Mesenchymal stem cell of Wharton's jelly (primary cell): ENCODE data around the genes TMEM266, RCN2 and LINGO1.

- CAGE, long polyA plus RNA: no peak
Observed at GRCh38 chr15:75731631-75732265, 7.9 kb downstream of the ODF3L1 start.

- CAGE, long polyA plus RNA: no peak
Observed at GRCh38 chr15:75823700-75824278, 19.5 kb upstream of the UBE2Q2 start.

- CAGE, long polyA plus RNA: no peak
Observed at GRCh38 chr15:75932512-75933294, 29.0 kb downstream of the FBXO22 start.

GRCh38 chr15:76059500-76060439, at the start of gene TMEM266:
Gene TMEM266 (plus strand): TSS chr15:76059985.
- CAGE, long polyA plus RNA: no peak

DNA sequence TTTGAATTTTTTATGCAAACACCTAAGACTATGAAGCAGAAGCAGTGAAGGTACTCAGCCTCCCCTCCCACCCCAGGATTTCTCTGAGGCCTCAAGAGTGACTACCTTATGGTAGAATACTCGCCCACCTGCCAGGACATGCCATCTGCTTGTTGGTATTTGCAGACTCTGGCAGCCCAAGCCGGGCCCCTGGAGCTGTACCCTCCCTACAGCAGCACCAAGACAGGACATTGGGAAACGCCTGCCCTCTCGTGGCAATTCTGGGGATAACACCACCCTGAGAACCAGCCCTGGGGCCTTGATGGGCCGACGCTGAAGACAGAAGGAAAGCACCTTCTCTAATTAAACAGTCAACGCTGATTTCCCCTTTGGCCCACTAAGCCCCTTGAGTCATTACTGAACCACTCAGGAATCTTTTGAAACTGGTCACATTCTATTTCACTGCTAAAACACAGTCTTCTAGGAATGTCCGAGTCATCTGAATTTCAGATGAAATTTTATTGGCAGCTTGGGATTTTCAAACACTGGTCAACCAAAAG, 91.2 kb downstream of the TMEM266 start:
- CAGE, long polyA plus RNA: no peak

DNA sequence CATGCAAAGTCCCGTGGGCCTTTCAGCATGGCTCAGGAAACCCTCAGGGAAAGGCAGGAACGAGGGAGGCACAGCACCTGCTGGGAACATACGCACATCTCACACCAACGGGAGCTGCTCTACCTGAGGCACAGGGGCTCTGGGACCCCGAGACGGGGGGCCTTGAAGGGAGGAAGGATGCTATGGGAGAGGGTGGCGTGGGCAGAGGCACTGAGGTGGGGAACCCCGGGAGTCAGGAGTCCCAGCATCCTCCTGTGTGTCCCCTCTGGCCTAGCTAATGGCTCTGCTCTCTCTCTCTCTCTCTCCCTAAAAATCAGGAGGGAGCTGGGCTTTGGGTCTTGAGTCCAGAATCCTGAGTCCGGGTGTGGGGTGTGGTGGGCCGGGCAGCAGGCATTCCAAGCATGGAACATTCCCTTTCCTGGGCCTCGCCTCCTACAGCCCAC, 101.4 kb downstream of the TMEM266 start:
- CAGE, long polyA plus RNA: no peak

DNA sequence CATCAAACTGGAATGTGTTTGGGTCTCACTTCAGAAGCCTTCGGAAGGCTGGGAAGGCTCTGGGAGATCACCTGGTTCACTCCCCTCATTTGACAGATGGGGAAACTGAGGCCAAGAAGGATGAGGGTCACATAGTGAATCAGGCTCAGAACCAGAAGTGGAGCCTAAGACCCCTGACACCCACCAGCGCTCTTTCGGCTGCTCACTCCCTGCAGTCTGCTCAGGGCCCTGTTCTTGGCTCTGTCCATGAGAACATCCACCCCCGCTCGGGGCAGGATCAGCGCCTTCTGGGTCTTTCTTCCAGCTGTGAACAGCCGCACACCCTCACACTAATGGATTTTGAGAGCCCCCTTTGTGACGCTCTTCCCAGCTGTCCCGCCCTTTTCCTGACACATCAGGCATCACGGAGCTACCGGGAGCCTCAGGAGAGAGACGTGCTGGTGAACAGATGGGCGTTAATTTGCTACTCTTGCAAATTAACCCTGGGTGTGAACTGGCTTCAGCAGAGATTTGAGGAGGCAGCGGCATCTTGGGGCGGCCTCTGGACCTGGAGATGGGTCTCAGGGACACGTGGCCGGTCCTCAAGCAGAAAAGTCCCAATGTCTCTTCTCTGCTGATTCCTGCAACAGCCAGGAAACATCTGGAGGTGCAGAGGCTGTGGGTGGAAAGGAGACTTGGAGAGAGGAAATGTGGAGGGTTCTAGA, 113.0 kb downstream of the TMEM266 start:
- CAGE, long polyA plus RNA: no peak

GRCh38 chr15:76312763-76313210, 1.5 kb upstream of the ETFA start:
- CAGE, long polyA plus RNA: no peak

DNA sequence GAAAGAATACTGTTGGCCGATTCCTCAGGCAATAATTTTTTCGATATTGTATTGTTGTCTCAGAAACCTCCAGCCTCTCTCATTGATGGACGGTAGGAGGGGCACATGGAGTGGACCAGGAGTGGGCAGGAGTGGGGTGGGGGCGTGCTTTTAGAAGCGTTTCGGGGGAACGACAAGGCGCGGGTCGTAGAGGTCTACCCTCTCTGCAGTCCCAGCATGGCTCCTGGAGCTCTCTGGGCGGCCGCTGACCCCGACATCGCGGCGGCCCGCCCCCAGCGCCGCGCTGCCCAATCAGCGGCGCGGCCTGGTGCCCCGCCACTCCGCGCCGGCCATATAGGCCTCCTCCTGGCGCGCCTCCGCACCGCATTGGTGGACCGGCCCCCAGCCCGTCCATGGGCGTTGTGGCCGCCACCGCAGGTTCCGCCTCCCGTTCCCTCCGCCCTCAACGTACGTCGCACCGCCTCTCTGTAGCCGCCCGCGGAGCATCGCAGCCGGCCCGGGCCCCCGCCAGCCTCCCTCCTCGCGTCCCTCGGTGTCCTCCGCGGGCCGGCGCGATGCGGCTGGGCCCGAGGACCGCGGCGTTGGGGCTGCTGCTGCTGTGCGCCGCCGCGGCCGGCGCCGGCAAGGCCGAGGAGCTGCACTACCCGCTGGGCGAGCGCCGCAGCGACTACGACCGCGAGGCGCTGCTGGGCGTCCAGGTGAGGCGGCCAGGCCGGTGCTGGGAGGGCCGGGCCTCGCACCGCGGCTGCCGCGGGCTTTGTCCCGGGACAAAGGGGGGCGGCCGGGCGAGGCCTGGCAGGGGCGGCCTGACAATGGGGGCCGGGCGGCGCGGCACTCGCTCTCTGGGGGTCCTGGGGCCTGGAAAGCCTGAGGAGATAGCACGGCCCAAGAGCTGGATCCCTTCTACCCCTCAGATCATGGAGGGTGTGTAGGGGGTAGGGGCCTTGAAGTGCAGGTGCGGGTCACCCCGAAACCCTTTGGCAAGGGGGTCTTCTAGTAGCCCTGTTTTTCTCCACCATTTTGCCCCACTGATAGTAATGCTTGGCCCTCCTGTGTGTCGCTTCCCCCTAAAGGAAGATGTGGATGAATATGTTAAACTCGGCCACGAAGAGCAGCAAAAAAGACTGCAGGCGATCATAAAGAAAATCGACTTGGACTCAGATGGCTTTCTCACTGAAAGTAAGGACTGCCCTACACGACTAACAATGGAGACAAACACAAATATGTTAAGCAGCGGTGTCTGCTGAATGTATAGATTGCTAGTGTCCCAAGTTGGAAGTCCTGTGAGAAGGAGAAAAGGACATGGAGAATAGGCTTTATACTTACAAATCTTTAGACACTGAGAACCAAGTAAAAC, at the start of gene RCN2:
Gene RCN2 (plus strand): TSS at position 462 of the 1,357 bp plus-strand sequence.
- CAGE, long polyA plus RNA: start-site peak on the plus strand centred at position 477 of the sequence, 67 bp wide, 417 and 1,220 reads in 2 replicates

GRCh38 chr15:76949048-76949783, 17.7 kb downstream of the RCN2 start:
- CAGE, long polyA plus RNA: no peak

GRCh38 chr15:77042480-77042725, 28.5 kb downstream of the TSPAN3 start:
- CAGE, long polyA plus RNA: no peak

GRCh38 chr15:77045140-77045981, 25.5 kb downstream of the TSPAN3 start:
- CAGE, long polyA plus RNA: no peak

GRCh38 chr15:77064358-77065030, 6.4 kb downstream of the TSPAN3 start:
- CAGE, long polyA plus RNA: no peak

DNA sequence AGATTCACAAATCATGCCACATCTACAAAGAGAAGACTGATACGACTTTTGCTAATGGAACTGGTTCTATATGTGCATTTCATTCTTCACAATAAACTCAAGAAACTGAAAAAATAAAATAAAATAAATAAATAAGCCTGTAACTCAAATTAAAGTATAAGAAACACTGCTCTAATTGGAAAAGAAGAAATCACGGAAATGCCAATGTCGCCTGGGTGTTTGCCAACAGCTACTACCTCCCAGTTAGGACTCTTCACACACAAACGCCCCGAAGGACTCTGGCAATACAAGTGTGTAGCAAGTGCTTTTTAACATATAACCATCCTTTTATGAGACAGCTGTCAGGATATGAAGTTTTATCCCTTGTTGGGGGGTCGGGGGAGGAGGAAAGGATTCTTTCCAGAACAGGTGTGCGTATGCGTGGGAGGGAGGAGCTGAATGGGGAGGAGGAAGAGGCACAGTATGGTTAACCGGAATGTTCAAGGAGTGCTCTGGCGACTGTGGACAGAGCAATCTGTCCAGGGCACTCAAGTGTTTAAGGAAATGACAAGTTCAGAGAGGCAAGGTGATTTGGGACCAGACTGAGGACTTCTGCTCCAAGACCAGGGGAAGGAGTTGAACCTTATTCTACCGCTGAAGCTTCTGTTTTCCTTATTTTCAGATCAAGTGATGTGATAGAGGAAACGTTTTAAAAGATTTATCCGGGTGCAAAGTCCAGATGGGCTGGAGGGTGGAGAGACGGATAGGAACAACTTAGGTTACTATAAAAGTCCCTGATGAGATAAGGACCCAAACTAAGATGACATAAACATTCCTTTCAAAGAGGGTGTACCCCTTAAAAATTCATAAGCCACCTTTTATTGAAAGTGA, 1.3 kb downstream of the TSPAN3 start:
- CAGE, long polyA plus RNA: no peak

- CAGE, long polyA plus RNA: no peak
Observed at GRCh38 chr15:77106904-77107824, 36.3 kb upstream of the TSPAN3 start.

GRCh38 chr15:77109567-77109940, 38.6 kb upstream of the TSPAN3 start:
- CAGE, long polyA plus RNA: no peak

DNA sequence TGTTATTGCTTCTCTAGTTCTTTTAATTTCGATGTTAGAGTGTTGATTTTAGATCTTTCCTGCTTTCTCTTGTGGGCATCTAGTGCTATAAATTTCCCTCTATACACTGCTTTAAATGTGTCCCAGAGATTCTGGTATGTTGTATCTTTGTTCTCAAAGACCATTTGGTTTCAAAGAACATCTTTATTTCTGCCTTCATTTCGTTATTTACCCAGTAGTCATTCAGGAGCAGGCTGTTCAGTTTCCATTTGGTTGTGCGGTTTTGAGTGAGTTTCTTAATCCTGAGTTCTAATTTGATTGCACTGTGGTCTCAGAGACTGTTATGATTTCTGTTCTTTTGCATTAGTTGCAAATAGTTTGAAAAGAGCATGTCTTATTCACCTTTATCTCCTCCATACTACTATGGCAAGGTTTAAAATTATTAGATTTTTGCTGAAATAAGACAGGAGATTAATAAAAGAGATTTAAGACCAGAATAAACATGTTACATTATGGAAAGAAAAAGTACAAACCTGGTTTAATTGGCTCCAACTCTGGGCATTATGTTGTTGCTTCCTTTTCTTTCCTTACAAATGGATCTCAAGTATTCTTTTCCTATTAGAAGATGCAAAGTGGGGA, 133.9 kb downstream of the PEAK1 start:
- CAGE, long polyA plus RNA: no peak

GRCh38 chr15:77418625-77419059, 1.3 kb downstream of the PEAK1 start:
- CAGE, long polyA plus RNA: no peak

DNA sequence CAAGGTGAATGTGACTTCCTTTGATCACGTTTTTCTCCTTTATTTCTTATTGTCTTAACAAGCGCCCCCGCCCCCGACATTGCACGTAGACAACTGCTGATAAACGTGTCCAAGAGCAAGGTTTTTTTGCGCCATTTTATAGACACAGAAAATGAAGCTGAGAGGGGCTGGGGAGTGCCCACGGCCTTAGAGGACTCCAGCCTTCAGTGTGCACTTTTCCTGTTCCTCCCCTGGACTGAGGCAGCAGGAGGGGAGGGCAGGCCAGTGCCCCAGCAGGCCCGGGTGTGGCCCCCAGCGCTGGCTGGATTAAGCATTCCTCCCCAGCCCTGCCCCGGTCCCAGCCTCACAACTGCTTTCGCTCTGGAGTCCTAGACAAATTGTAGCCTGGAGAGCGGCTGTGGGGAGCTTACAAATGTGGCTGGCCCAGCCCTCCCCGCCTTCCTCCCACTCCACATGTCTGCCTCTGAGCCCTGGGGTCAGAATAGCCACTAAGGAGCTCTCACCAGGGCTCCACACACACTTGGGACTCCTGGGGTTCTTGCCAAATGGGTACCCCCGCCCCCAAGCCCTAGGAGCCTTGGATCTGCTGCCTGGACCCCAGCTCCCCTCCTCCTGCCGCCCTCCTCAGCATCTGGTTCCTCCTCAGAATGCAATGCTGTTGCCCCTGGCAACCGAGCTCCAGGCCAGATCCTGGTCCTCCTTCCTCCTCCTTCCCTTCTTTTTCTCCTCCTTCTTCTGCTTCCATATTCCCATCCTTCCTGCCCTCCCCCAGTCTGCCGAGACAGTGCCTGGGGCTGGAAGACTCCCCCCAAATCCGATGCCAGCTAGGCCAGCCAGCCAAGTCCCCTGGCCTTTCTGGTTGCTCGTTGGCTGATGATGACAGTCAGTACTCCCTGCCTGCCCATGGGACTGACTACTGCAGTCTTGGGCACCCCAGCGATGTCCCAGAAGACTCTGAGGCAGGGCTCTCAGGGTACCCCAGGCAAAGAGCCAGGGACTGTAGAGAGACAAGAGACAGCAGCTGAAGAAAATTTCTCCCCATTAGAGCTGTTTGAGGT, 91.2 kb downstream of the LINGO1 start:
- CAGE, long polyA plus RNA: no peak

GRCh38 chr15:77632577-77633448, at the start of gene LINGO1:
Gene LINGO1 (minus strand): TSS chr15:77632912.
- CAGE, long polyA plus RNA: no peak